Peritoneum (tissue), 1 donor: ENCODE measurements around the gene BATF3.

GRCh38 chr1:212238634-212239019 lies 46.6 kb upstream of the PPP2R5A start:
- PRO-cap = no peak

DNA sequence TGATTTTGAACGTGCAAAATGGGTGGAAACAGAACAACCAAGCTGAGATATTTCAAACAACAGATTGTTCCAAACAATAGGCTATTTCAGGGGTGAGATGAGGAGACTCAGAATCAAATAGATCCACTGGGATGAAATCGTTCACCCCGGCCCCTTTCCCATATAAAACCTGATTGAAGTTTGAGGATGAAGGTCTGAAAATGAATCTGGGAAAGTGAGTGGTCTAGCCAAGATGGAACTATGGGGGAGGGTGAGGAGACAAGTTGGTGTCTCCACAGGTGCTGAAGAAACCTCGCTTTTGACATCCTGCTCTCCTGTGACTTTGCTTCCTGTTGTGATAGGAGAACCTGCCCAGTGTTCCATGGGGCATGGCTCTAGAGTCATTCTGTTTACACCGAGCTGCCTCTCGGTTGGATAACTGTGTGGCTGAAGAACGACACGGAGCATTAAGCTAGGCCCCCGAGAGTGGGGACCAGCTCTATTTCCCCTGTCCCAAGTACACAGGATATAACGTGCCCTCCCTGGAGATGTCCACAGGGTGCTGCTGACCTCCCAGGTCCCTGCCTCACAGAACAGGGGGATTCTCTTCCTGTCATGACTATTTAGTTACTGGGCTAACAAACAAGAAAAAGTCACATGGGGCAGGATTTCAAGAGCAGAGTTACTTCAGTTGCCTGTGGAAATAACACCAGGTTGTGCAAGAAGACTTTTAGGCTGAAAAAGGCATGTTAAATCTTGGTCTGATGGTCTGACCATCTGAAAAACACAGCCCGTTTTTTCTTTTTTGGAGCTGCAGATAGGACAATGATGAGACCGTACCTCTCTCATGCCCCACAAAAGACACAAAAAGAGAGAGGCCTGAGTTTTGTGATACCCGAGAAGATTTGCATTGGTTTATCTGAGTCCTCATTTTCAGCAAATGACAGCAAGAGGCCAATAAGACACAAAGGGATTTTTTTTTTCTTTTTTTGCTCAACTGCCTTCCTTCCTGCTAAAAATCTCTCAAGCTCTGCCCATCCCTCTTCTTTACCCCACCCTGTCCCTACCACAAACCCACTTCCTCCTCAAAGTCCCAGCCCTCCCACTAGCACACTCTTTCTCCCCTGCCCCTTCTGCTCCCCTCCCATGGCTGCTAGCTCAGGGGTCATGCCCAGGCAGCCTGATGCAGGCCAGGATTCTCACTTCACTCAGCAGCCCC lies 29.3 kb upstream of the PPP2R5A start:
- PRO-cap = no peak

DNA sequence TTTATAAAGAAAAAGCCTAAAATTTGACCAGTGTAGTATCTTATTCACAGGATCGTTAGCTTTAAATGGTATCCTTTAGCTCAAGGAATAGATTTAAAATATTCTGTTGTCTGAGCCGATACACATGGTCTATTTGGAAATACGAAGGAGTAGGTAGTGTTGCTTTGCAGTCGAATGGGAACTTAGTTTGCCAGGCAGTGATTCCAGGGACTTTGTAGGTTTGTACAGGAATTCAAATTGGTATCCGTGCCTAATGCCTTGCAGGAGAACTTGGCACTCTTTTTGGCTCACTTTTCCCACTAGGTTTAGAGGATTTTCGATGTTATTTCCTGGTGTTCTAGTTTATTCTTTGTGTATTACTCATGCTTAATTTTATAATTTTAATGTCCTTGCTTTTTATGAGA lies 1.6 kb downstream of the PPP2R5A start:
- PRO-cap = no peak

GRCh38 chr1:212356263-212357522 lies 58.0 kb downstream of the PACC1 start:
- PRO-cap = no peak

- PRO-cap = no peak
Measured at GRCh38 chr1:212484679-212485748, 52.3 kb downstream of the NENF start.

DNA sequence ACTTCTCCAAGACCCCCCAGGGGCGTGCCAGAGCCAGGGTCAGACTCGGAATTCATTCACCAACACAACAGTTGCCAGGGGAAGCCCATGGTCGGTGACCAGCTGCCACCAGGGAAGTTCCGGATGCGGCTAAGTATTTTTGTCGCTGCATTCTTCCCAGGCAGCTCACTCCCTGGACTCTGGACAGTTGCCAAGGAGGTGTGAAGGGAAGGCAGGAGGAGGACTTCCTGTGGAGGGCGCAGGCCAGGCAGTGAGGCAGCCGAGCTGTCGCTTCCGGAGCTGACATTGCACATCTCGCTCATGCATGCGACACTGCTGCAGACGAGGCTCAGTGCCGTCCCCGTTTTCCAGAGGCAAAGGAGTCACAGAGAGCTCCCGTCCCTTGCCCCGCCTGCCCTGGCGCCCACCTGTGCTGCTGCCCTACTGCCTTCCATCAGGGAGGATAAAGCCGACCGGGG lies 81.3 kb downstream of the NENF start:
- PRO-cap = no peak

DNA sequence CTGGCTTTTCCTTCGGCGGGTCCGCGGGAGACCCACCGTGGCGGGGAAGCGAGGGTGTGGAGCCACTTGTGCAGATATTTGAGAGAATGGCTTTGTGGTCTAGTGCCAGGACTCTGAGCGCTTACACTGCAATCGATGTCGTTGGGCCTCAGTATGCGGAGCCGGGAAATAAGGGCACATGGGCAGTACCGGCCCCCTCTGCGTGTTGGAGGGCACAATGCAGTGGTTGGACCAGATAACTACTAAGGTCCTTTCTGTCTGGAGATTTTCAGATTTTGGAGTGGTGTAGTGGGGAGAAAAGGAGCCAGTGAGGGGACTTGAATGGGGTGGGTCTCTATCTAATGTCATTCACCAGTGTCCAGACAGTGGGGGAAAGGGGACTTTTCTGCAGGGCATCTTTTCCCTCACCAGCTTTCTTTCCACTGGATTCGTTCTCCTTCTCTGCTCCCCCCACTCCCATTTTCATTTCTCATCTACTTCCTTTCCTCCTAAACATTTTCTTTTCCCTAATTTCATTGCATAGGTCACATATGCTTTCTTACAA lies 1.2 kb downstream of the ATF3 start:
- PRO-cap = no peak

DNA sequence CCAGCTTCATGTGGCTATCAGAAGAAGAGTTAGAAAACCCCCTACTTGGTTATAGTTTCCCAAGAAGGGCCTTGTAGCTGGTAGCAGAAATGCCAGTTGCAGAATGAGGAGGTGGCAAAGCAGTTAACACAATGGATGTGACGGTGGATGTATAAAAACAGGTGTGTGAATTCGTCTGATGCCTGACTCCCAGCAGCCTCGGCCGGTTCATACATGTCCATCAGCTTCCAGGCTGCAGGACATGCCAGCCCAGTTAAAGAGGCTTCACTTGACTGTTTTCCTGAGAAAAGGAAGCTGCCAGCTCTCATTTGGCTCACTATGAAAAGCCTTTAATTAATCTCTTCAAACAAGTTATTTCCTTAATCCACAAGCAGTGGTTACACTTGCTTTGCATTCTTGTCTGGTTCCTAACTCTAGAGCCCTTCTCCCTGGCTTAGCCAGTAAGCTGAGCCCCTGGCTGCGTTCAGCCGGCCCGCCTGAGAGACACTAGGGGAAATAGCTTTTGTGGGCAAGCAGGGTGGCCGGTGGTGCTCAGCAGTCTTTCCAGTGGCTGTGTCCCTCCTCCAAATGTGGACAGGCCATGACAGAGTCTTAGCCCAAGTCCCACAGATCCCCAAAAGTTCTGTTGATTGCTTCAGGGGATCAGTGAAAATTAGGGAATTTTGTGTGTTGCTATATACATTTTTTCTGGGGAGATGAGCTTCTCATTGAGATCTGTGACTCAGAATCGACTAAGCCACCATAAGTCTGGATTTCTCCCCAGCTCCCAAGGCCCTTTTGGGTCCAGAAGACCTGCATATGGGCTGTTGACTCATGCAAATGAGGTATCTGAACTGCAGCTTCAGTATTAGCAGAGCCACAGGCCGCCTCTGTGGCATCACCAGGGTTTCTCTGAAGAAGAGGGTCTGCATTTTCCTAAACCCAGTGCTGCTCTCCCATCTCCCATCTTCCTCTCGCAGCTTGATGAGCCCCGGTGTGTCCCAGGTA lies 5.7 kb upstream of the GARIN4 start:
- PRO-cap = no peak

DNA sequence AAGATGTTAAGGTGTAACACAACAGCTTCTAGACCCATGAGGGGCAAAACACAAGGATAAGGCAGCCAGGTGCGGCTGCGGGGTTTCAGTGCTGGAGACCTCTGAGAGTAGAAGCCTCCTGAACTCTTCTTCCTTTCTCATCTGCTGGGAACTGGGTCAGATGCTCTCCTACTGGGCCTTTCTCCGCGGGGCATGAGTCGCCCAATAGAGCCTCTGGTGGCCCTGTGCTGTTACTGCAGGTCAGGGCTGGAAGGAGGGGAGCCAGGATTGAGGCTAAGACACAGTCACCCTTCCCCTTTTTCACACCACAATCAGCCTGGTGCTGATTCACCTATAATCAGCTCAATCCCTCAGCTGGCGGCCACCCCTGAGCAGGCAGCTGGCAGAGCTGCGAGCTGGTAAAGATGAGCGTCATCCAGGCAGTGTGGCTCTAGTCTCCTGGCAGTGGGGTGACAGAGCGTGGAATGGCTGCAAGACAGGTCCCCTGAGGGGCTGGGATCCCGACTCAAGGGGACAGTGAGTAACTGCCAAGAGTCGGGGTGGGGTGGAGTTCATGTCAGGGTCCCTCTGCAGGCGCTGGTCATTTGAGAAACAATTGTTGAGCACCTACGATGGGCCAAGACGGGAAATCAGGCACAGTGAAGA lies 5.9 kb downstream of the GARIN4 start:
- PRO-cap = no peak

DNA sequence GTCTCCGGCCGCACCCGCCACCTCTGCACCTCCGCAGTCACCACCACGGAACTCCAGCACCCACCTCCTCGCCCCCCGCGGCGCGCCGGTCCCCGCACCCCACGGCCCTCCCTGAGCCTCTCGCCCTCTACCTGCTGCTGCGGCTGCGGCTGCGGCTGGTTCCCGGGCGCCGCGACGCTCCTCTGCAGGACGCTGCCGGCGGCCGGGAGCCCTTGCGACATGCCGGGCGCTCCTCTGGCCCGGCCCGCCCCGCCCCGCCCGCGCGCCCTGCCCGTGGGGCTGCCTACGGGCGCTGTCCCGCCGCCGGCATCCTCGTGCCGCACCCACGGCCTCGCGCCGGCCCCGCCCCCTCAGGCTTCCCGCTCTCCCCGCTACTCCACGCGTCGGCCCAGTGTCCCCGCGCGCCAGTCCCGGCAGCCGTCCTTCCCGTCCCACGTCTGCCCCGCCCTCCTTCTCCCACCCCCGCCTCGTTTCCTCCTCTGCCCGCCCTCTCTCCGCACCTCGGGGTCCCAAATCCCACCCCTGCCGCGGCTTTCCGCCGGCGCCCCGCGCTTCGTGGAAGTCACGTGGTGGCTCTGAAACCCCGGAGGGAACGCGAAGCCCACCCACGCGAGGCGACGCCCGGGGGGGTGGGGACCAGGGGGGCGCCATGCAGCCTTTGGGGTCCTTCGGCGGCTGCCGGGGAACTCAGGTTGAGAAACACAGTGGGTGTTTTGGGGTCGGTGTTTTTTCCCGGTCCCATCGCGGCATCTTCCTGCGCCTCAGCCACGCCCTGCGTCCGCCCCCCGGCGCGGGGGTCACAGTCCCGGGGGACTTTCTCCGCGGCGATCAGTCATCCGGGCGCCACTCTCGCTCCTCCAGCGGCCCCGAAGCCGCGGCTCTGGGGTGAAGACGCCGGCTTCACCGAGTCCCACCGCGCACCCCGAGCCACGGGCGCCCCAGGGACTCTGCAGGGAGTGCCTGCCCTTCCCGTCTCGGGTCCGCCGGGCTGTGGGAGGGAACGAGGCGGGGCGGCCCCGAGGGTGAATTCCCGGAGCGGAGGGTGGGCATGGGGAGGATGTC lies at the start of gene BATF3:
BATF3 (minus strand) TSS at position 299 of the 1,062 bp plus-strand sequence.
- PRO-cap = no peak

GRCh38 chr1:212792149-212792913 lies 637 bp downstream of the TATDN3 start:
- PRO-cap = no peak

DNA sequence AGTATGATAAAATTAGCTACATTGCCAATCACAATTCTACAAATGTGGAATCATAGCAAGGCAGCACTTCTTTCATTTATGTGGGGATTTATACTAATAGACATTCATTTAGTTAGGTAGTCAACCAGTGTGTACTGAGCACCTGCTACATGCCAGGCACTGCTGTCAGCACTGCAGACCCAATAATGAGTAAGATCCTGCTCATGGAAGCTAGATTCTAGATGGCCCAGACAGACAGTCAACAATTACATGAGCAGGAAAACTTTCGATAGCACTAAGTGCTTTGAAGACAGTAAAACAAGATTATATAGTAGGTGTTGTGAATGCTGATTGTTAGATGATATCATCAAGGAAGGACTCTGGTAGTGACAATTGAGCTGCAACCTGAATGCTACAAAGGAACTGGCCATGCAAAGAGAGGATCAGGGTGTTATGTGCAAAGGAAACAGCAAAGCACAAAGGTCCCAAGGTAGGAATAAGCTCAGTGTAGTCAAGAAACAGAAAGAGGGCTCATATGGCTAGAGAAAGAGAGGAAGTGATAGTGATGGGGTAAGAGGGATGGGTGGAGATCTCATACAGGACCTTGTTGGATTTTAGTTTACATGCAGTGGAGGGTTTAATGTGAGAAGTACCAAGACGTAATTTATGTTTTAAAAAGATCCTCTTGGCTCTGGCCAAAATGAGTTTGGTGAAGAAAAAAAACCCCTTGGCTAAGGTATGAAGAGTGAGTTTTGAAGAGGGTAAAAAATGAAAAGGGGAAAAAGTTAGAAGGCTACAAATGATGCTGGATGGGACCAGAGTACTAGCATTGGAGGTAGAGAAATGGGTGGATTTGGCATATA lies 7.1 kb downstream of the TATDN3 start:
- PRO-cap = no peak

GRCh38 chr1:212916459-212917482 lies 33.6 kb upstream of the VASH2 start:
- PRO-cap = no peak

- PRO-cap = no peak
Measured at GRCh38 chr1:213462620-213462970, 411.6 kb downstream of the RPS6KC1 start.

DNA sequence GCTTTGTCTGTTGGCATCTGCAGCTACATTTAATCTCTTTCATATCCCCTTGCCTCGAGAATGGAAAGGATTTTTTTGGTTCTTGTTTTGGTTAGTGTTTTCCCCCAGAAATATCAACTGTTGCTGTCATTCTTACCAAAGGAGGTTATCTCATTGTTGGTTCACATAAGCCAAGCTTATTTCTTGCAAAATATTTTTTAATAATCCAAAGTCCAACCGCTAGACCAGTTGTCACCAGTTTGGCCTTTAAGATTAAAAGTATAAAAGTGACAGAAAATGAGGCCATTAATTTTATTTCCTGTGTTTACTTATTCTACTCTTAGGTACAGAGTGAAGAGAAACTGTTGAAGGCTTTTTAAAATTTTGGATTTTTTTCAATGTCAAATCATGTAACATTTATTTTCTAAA lies 66.4 kb upstream of the PROX1 start:
- PRO-cap = no peak

GRCh38 chr1:213984912-213985930 lies 2.6 kb upstream of the PROX1 start:
- PRO-cap = no peak

- PRO-cap = no peak
Measured at GRCh38 chr1:213985991-213986952, 1.5 kb upstream of the PROX1 start.

DNA sequence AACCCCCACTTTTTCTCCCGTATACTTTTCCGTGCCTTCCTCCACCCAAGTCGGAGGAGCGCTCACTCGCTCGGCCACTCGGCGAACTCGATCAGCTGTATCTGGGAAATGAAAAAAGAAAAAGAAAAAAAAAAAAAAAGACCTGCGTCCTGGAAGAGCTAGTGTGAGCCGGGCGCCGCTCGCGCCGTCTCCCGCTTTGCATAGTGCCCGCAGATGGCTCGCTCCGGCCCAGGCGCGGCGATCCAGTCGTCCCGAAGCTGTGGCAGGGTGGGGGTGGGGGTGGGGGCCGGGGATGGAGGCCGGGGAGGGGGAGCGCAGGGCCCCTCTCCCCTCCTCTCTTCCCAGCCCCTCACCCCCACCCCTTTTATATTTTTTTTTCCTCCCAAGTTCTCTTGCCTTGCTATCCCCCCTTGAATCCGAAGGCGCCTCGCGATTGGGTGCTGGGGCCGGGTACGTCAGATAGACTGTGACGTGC lies 298 bp upstream of the PROX1 start:
- PRO-cap = no peak

DNA sequence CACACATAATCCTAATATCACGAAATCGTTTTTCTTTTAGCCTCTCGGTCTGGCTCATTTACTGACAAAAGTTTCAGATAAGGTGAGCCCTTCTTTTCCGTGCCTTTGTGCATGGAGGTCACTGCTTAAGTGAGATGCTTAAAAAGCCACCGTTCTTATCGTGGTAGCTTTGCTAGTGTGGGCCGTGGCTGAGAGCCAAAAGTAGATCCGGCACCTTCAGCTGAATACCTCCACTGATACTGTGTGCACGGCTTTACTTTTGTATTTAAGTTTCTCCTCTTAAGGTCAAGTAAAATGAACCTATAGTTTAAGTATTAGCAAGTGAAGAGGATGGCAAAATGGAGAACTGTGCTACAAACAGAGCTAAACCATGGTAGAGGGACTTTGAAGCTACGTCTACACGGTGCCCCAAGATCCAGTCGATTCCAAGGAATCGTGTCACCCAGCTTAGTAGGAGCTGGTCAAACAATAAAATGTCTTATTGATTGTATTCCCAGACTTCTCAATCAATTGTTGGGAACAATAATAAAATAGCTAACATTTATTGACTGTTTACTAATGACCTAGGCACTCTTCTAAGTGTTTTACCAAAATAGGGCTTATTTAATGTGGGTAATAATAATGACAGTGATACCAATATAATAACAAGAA lies 26.4 kb downstream of the PROX1 start:
- PRO-cap = no peak

DNA sequence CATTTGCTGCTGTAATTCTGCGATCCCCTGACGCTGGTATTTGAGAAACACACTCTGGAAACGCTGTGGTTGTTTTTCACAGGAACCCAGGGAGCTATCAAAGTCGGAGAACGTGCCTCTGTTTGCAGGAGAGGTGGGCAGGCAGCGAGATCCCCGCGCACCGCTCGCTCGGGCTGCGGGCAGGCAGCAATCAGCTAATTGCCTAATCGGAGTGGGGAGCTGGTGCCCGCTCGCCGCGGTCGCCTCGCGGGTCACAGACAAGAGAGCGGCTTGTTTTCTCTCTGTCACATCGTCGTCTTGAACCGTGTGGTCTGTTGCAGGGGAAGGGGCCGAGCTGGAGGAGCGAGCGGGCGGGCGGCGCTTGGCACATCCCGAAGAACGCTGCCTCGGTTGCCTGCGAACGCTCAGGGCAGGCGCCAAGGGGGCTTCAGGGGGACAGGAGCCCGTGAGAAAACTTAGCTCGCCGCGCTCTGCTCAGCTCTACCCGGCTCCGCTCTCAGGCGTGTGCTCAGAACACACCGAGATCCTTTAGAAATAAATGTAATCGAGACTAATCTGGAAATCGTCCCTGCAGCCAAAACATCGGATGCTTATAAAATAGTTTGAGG lies 93.7 kb upstream of the SMYD2 start:
- PRO-cap = no peak